ENCODE measurements around a stretch of chr20.

GRCh38 chr20:59044642-59045290, 2.2 kb upstream of the PRELID3B start:
- PRO-cap = no peak

DNA sequence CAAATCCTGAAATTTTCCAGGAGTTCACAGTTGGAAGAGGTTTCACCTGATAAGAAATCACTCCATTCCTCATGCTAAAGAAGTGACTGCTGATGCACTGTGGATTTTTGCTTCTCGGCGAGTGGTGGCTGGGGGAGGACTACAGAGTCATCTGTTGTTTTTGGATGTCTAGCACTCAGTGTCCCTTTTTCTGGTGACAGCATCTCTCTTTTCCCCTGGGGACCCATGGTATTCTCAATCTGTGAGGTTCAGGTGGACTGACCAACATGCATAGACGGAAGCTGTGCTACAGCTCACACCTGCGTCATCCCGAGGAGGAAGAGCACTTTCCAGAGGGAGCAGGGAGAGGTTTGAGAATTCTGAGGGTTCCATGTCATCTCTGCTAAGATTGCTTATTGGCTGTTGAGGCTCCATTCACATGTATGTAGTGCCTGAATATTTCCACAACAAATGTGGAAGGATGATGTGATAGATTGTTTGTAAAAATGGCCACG, 42.7 kb upstream of the ZNF831 start:
- PRO-cap = no peak

DNA sequence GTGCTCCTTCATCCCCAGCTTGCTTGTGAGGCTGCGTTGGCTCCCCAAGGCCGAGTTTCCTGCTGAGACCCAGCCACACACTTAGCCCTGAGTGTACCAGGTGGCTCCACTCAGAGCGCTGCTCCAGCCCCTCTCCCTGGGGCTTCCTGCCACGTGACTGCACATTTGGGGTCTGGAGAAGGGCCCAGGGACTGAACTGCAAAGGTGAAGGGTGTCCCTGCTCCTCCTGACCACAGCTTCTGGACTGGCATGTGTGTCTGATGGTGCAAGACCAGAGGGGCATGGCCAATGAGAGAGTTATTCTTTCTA, 3.2 kb upstream of the ZNF831 start:
- PRO-cap = no peak

DNA sequence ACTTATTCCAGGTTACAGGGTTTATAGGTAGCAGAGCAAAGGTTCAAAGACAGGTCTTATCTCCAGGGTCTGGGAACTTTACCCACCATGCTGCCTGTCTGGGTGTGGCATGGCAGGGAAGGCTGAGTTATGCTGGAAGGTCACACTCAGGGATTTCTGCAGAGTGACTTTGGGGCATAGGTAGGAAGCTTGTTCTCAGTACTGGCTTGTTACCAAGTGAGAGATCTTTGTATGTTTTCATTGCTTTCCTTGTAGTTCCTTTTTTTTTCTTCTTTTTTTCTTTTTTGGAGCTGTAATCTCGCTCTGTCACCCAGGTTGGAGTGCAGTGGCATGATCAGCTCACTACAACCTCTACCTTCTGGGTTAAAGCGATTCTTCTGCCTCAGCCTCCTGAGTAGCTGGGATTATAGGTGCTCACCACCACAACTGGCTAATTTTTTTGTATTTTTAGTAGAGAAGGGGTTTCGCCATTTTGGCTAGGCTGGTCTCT, 1.9 kb downstream of the ZNF831 start:
- PRO-cap = no peak

- PRO-cap = no peak
Measured at GRCh38 chr20:59403716-59404116, 103.3 kb downstream of the EDN3 start.

- PRO-cap = unidirectional peak, minus-strand start at chr20:59526541
Measured at GRCh38 chr20:59526274-59526827, 78.0 kb upstream of the PHACTR3 start.

GRCh38 chr20:59675008-59675409, 70.7 kb downstream of the PHACTR3 start:
- PRO-cap = no peak

GRCh38 chr20:59723267-59723630, 118.9 kb downstream of the PHACTR3 start:
- PRO-cap = no peak

GRCh38 chr20:59826202-59826501, 107.3 kb downstream of the SYCP2 start:
- PRO-cap = no peak

DNA sequence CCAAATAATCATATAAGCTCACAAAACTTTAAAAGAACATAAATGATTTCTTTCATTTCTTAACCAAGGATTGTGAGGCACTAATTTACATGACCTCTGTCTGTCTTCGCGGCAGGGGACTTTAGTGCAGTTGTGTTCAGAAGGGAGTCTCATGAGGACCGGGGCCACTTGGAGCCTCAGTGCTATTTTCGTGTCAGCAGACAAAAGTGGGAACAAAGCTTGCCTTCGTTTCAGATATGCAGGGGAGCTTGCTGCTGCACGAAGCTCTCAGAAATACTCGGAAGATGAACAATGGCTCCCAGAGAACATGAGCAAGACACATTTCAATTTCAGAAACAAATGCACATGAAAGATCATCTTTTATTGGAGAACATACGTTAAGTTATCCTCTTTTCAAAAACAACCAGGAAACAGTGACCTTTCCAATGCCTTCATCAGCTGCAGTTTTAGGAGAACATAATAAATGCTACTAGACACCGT, 497.1 kb downstream of the CDH26 start:
- PRO-cap = no peak

GRCh38 chr20:60792353-60792782, 459.7 kb upstream of the CDH4 start:
- PRO-cap = no peak

GRCh38 chr20:60860436-60860692, 391.7 kb upstream of the CDH4 start:
- PRO-cap = no peak

DNA sequence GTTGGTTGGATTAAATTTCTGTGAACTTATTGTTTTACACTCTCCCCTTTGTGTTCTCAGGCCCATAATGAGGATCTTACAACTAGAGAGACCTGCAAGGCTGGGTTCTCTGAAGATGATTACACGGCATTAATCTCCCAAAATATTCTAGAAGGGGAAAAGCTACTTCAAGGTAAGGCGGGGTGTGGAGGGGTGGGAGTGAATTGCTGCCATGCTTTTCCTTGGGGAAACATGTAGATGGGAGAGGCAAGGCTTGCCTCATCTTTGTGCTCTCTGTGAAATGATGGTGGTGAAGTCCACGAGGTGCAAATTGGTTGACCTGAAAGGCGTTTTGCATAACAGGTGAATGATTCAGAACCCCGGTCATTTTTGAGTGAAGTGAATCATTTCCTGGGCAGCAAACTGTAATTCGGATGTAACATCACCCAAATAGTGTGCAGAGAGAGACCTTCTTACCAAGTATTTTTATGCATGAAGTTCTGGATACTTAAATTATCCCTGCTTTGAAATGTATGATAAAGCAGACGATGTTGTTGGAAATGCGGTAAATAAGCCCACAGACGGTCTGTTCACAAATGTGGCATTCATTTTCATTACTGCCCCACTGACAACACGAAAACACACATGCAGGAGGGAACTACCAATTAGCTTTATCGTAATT, 2.8 kb downstream of the CDH4 start:
- PRO-cap = no peak

DNA sequence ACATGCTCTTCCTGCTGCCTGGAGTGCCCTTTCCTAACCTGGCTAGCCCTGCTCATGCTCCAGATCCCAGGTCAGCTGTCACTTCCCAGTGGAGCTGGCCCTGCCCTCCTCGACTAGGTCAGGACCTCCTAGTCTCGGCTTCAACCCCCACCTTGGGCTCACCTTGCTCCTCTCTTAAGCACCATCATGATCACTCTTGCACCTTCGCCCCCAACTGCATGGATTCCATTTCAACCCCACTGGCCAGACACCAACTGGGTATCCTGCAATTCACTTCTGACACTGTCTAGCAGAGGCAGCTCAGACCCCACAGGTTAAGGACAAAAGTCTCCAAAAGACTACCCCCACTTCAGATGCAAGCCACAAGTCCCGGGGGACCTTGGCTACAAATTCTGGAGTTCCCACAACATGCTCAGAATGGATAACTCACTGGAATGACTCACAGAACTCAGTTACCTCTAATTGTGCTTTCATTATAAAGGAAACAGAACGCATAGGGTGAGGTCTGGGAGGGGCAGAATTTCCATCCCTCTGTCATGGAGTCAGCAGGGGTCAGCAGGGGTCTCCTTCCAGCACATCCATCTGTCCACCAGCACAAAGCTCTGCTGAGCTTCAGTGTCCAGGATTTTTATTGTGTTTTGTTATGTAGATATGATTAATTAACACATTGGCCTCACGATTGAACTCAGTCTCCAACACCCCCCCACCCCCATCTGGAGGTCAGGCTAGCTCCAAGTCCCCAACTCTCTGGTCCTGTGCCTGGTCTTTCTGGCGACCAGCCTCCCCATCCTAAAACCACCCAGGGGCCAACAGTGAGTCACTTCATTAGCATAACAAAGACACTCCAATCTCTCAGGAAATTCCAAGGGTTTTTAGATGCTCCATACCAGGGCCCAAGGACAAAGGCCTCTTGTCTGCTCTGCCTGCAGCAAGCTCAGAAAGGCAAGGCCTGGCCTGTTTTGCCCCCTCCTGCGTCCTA, 184.3 kb downstream of the CDH4 start:
- PRO-cap = no peak

DNA sequence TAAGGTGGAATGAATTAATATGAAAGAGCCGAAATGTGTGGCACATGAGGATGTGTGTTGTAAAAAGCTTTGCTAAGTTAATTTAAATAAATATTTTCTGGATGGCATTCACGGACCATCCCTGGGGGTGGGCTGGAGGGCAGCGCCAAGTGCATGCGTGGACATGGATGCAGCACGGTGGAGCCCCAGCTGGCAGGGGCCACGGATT, 279.4 kb downstream of the CDH4 start:
- PRO-cap = no peak

DNA sequence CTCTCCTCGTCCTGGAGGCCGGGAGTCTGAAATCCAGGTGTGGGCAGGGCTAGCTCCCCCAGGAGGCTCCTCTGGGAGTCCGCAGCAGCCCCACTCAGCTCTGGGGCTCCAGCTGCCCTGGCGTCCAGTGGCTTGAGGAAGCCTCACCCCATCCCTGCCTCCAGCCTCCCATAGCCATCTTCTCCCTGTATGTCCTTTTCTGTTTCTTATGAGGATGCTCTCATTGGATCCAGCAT, 387.1 kb downstream of the TAF4 start:
- PRO-cap = no peak

- PRO-cap = no peak
Measured at GRCh38 chr20:62063437-62064711, 1.8 kb downstream of the TAF4 start.

GRCh38 chr20:62069082-62069458, 3.4 kb upstream of the TAF4 start:
- PRO-cap = no peak

GRCh38 chr20:62117474-62118322, 4.6 kb upstream of the LSM14B start:
- PRO-cap = no peak

GRCh38 chr20:62123422-62124027, 1.2 kb downstream of the LSM14B start:
- PRO-cap = no peak